Aortic smooth muscle cell (primary cell): ENCODE measurements around a stretch of chr18.

DNA sequence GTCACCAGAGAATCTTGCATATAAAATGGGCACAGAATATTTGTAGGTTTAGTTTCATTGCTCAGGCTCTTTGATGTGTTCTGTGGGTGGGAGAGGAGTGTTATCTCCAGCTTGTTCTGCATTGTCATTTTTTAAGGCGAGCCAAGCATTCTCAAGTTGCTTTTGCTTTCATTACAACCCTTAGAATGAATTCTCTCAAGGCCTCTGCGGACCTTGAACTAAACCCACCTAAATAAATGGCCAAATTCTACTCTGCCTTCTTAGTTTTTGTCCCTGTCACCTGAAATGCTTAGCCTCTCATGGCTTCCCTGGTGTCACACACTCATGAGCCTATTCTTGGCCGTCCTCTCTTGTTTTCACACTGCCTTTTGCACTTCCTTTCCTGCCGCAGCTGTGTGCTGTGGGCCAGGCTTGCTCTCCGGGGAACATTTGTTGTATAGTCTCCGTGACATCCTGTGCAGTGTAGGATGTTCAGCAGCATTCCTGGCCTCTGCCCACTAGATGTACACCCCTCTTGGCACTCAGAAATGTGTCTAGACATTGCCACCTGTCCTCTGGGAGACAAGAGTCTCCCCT, 255.5 kb downstream of the PTPRM start:
- RRBS: no CpG with 5 or more reads among the region's 6 CpGs

- RRBS: no CpG with 5 or more reads among the region's 4 CpGs
Observed at GRCh38 chr18:7973485-7974361, 406.6 kb downstream of the PTPRM start.

- RRBS: no CpG with 5 or more reads among the region's 8 CpGs
Observed at GRCh38 chr18:8045800-8046316, 478.7 kb downstream of the PTPRM start.

DNA sequence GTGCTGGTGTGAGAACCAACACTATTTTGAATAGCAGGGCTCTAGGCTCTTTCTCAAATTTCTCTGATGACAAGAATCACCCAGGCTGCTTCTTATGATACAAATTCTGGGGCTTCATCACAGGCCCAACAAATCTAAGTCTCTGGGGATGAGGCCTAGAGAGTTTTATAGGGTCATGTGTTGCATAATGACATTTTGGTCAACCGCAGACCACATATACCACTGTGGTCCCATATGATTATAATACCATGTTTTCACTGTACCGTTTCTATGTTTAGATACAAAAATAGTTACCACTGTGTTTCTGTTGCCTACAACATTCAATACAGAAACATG, 485.0 kb downstream of the PTPRM start:
- RRBS: no CpG with 5 or more reads among the region's 2 CpGs

DNA sequence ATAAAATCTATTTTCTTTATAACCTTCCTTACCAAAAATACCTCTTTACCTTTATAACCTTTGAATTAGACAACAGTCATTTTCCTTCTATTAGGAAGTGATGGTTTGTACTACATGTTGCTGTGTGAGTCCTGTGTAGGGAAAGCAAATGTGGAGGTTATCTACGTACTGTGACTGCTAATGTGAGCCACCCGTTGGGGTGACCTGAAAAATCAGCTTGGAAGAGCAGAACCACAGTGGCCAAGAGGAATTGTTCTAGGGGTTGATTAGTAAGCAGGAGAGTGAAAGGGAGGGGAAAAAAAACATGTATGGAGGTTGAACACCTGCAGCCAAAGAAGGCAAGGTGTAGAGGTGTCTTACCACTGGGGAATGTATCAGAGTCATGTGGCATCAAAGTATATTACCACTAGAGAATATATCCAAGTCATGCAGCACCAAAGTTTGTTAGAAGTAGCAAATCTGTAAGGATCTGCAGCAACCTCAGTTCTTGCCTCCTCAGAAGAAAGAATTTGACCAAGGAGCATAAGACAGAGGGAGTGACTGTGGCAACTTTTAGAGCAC, 429.3 kb upstream of the RAB12 start:
- RRBS: no CpG with 5 or more reads among the region's 2 CpGs

DNA sequence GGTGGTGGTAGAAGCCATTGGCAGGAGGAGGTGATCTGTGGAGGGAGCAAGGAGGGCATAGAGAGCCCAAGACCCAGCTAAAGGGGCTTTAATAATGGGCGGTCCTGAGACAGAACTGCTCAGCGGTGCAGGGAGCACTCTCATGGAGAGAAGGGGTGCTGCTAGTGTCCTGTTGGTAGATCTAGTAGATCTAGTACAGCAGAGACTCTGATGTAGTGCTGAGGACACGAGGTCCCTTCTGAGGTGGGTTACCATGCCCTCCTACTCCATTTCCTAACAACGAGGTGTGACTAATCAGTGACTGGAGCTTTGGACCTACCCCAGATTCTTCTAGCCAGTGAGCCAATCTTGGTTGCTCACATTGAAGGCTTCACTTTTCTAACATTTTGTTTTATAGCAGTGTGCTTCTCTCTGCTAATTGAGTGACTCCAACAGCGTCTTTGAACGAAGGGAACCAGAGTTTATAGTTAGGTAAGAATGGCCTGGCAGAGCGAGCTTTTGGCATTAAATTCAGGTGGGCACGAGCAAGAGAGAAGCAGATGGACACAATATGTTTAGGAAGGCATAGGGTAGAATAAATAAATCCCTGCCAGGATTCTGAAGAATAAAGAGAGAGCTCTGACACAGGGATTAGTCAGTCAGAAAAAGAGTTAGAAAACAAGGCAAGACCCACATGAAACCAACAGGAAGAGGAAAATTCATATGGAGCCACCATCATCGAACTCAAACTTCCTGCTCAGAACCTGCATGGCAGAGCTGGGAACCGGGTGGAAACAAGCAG, 306.0 kb upstream of the RAB12 start:
- RRBS: no CpG with 5 or more reads among the region's 10 CpGs

- RRBS: no CpG with 5 or more reads among the region's 8 CpGs
Observed at GRCh38 chr18:8608303-8608684, 943 bp upstream of the RAB12 start.

- RRBS: no CpG with 5 or more reads among the region's 13 CpGs
Observed at GRCh38 chr18:8610395-8610878, 1.2 kb downstream of the RAB12 start.

GRCh38 chr18:8625553-8626082, 16.4 kb downstream of the RAB12 start:
- RRBS: no CpG with 5 or more reads among the region's 11 CpGs

- RRBS: no CpG with 5 or more reads among the region's 3 CpGs
Observed at GRCh38 chr18:8755481-8755870, 50.1 kb downstream of the MTCL1 start.

GRCh38 chr18:8812541-8813128, 107.3 kb downstream of the MTCL1 start:
- RRBS: no CpG with 5 or more reads among the region's 5 CpGs

DNA sequence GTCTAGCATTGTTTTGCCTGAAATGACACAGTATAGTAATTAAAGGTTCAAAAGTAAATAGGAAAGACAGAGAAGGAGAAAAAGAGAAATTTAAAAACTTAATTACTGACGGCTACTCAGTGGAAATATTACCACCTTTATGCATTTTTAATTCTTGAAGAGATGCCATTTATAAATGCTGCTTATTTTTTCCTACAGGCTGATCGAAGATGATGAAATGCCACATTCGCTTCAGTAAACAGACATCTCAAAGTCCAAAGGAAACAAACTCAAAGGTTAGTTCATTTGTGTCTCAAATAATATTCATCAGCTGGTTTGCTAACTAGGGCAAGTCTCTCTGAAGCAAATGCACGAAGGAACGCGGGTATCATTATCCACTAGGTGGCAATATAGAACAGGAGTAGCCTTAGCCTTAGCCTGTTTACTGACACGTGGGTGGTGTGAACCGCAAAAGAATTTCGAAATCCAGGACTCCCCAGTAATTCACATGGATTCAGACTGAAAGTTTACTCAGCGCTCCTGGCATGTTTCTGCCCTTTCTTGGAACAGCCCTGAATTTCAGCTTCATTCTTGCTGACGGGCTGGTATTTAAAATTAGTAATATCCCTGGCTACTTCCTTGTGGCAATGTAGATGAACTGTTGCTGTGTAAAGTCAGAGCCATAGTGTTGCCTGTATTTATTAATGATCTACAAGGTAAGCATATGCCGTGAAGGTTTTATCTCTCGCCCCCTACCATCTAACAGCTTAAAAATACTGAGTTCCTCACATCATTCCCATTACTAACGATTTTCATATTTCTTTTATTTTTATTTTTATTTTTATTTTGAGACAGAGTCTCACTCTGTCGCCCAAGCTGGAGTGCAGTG, 28.9 kb upstream of the NDUFV2 start:
- RRBS: no CpG with 5 or more reads among the region's 15 CpGs

DNA sequence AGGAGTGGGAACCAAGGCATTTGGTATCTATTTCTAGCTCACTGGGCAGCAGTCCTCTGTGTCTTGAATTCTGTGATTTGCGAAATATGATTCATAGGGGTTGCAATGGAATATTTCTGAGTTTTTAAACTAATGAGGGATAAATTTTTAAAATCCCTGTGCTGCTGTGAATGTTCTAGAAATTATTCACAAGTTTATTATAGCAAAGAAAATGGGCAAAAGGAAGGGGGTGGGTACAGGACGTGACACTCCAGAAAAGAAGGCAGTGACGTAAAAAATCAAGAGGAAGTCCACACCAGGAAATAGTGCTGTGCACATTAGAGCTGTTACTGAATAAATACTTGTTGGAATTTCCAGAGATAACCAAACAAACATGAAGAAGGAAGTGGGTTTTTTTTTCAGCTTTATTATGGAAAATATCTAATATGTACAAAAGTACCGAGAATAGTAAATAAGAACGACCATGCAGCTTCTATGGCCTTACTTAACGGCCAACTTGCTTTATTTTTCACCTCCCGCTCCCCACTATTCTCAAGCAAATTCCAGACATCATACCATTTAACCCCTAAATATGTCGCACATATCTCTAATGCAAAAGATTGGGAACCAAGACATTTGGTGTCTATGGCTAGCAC, 757 bp upstream of the NDUFV2 start:
- RRBS: no CpG with 5 or more reads among the region's 8 CpGs

DNA sequence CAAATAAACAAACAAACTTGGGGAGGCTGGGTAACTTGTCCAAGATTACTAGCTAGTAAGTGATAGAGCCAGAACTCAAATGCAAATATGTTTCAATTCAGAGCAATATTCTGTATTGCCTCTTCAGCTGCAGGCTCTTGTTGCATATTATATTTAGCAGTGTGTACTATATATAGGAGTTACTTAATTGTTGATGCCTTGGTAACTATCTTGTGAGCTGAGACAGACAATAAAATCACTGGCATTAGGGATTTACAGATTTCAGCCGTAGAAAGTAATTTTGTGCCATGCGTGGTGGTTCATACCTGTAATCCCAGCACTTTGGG, 10.2 kb upstream of the ANKRD12 start:
- RRBS: no CpG with 5 or more reads among the region's 2 CpGs

DNA sequence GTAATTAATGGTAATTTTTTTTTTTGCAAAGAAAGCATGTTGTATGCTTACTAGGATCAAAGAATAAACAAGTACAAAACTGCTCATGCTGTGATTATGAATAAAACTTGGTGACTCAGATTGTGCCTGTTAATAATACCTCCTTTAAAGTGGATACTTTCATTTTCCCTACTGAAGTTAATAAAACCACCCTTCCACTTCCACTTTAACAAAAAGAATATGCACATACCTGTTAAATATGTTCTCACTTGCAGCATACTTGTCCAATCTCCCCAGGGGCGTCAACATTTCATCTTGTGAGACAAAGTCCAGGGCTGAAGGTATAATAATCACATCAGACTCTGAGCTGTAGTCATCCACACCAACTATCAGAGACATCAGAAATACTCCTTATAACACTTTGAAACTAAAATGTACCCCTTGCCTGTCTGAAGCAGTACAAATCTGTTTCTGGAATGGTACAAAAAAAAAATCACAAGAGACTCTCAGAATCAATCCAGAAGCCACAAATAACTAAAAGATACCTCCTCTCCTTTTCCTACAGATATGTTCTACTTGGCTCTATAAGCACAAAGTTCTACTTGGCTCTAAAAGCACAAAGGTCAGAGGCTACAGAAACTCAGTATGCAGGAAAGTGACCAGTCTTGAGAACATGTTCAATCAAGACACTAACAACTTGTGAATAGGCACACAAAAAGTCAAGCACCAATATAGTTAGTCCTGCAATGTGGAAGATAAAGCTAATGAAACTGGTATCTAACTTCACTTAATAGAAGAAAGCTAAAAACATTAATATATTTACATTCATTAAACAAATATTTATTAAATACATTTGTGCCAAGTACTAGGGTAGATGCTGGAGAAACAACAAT, 19.3 kb downstream of the PPP4R1 start:
- RRBS: no CpG with 5 or more reads among the region's 1 CpG

- RRBS: no CpG with 5 or more reads among the region's 6 CpGs
Observed at GRCh38 chr18:9716361-9716886, 8.3 kb downstream of the RAB31 start.

DNA sequence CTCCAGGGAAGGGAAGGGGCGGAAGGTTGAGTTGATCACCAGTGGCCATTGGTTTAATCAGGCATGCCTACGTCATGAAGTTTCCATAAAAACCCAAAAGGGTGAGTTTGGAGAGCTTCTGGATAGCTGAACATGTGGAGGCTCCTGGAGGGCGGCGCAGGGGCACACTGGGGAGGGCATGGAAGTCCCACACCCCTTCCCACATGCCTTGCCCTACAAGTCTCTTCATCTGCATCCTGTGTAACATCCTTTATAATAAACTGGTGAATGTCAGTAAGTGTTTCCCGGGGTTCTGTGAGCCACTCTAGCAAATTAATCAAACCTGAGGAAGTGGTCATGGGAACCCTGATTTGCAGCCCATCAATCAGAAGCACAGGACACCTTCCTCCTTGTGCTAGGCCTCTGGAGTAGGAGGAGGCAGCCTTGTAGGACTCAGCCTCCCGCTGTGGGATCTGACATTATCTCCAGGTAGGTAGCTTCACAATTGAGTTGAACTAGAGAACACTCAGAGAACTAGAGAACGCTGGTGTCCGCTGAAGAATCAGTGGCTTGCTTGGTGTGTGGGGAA, 30.4 kb downstream of the RAB31 start:
- RRBS: no CpG with 5 or more reads among the region's 8 CpGs

- RRBS: no CpG with 5 or more reads among the region's 18 CpGs
Observed at GRCh38 chr18:9837898-9839229, 47.4 kb upstream of the TXNDC2 start.

DNA sequence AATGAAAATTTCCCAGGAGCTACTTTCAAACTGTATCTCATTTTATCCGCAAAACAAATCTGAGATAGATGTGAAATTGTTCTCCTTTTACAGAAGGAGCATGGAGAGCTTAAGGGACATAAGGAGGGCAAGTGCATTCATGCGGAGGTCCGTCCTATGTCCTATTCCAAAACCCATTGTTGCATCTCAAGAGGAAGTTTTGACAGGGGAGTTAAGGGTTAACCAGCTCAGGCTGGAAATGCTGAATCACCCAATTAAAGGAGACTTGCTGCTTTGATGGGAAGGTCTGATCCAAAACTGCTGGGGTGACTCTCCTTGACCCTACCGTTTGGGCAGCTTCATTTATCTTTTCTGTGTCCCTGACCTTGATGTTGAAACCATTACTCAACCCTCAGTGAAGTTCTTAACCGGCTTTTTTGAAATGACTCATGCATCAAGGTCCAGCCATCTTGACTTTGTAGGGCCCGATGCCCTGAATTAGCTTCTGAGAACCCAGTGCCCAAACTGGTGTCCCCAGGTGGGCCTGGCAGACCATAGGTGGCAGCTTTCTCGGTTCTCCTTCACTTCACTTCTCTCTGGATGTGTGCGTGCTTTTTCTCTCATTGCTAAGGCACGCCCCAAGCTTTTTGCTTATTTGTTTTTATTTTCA, 16.0 kb upstream of the TXNDC2 start:
- RRBS: no CpG with 5 or more reads among the region's 9 CpGs